Right cardiac atrium (tissue), 1 donor: ENCODE measurements around the genes SZRD1 and SPATA21.

DNA sequence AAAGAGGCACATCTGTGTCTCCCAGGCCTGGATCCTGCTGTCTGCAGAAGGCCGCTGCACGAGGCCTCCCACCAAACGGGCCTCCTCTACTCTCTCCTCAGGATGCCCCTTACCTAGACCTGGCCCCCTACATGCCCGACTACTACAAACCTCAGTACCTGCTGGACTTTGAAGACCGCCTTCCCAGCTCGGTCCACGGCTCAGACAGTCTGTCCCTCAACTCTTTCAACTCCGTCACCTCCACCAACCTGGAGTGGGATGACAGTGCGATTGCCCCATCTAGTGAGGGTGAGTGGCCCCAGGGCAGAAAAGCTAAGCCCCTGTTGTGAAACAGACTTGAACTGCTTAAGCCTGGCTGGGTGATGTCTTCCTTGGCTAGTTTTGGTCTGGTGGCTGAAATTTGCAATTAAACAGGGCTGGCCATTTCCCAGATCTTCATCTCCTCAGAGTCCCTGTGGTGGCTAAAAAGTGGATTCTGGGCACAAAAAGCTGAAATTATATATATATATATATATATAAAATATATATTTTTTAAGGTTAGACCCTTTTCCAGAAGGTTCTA, 16.3 kb upstream of the SLC25A34 start:
- PRO-cap = no peak

DNA sequence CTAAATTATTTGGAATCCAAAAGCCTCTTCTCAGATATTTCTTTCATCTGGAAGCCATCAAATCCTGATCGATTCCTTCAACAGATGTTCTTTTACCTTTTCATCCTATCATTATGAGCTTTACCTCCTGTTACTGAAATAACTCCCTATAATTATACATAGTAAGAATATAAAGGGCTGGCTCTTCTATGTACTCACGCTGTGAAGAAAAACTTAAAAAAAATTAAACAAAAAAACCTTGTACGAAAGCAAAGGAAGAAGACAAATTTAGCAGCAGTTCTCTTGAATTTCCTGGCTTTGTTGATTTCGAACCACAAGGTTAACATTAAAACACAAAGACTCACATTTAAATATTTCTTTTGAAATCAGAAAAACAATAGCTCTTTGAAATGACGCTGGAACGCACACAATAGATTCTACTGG, 13.7 kb upstream of the SPEN start:
- PRO-cap = no peak

GRCh38 chr1:15885632-15886644, 38.4 kb downstream of the SPEN start:
- PRO-cap = bidirectional peak, plus-strand start at chr1:15886573, minus-strand start at chr1:15886334

GRCh38 chr1:15913789-15914604, 61.9 kb downstream of the ZBTB17 start:
- PRO-cap = no peak

DNA sequence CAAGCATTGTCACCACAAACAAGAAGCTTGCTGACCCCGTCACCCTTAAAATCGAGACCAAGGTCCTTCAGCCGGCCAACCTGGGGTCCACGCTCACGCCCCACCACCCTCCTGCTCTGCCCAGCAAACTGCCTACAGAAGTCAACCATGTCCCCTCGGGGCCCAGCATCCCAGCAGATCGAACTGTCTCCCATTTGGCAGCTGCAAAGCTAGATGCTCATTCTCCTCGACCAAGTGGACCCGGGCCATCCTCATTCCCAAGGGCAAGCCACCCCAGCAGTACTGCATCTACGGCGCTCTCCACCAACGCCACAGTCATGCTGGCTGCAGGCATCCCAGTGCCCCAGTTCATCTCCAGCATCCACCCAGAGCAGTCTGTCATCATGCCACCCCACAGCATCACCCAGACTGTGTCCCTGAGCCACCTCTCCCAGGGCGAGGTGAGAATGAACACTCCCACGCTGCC, 40.8 kb downstream of the ZBTB17 start:
- PRO-cap = no peak

DNA sequence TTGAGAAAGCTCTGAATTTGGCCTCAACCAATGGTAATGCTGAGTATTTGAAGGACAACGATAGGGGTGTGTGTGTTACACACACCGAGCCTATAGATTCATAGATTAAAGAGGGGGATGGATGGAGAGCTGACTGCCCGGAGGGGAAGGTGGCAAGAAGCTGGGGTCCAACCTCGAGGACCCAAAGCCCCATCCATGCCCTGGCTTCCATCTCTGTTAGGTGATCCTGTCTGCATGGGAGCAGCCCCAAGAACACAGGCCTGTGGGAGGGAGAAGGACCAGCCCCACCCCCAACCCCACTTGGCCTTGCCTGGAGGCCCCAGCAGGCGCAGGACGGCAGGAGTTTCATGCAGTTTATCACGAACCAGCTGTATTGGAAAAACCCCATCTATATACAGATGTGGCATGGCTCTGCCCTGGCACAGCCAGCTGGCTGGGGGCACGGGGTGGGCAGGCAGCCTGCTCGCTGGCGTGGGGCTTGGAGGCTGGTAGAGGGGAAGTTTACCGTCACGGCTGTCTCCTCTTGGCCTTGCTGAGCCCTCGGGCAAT, 3.2 kb downstream of the HSPB7 start:
- PRO-cap = no peak

DNA sequence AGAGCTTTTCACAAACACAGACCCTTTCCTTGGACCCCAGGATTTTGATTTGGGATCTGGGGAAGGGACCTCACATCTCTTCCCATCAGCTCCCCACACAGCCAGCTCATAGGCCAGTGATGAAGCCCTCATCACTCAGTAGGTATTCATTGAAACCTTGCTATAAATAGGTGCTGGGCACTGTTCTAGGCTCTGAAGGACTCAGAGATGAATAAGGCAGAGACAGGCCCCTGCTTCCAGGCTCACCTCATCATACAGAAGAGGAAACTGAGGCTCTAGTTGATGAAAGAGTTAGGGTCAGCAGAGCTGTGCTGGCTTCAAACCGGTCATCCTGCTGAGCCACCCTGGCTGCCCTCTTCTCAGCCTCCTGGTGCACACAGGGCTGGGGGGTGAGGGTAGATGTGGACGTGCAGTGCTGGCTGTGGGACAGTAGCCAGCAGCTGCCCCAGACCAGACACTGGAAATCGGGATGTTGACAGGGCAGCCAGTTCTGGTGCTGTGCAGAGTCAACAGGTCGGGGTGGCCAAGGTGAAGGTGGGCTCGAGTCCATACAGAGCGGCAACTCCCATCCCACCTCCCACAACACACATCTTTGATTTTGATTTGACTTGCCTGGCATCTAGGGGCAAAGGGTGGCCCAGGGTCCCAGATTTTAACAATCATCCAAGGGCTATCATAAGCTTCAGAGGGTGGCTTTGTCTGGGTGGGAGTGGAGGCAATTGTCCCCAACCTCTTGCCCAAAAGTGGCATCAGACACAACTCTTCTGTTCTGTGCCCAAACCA, 1.5 kb upstream of the CLCNKA start:
- PRO-cap = no peak

GRCh38 chr1:16068334-16069077, 4.9 kb downstream of the FAM131C start:
- PRO-cap = no peak

DNA sequence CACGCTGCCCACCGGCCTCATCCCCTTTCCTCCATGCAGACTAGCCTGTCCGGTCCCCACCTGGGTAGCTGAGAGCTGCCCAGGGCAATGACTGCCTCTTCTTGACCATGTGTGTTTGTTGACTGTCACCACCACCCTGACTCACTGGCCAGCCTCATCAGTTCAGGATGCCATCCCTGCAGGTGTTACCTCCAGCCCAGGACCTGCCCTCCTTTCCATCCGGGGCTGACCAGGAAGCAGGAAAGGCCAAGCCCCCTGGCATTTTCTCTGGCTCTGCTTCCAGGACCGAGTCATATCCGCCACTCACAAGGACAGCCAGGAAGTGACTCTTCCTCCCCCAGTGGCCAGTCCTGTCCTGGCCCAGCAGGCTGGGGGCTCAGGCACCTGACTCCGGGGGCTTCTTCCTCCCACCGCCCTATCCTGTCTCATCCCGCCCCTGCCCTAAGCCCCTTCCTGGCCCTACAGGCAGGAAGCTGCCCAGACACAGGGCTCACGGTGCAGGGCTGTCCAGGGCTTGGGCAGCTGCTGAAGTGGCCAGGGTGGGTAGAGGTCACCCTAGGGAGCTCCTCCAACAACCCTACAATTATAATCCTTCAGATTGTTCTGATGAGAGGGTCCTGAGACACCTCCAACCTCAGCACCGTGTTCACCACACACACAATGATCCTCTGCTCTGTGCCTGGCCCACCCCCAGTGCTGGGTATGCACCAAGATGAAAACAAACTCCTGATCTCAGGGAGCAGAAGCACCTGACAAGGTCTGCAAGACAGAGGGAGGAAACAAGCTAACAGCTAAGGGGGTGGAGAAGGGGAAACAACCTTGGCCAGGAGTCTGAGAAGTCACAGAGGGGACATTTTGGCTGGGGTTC, 16.9 kb downstream of the EPHA2 start:
- PRO-cap = no peak

- PRO-cap = unidirectional peak, plus-strand start at chr1:16250097
Observed at GRCh38 chr1:16249797-16250291, 12.9 kb upstream of the CPLANE2 start.

- PRO-cap = unidirectional peak, plus-strand start at chr1:16367243
Observed at GRCh38 chr1:16366667-16367326, at the start of gene SZRD1. SZRD1 (plus strand) TSS chr1:16367242.

DNA sequence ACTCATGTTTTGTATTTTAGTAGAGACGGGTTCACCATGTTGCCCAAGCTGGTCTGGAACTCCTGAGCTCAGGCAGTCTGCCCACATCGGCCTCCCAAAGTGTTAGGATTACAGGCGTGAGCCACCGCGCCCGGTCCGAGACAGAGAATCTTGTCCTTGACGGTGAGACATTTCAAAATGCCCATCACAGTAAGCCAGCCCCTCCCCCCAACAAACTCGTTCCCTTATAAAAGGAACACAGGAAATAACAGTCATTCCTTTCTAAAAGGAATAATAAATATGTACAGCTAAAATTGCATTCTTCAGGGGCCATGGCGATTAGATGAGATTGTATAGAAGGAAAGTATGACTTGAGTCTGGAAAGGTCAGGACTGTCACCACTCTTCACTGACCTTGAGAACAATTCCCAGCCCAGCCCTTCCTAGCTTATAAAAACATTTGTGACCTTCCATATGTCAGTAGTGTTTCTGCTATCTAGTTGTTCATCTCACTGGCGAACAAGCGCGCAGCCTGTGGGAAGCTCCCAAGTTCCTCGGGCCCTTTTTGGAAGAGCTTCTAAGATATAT, 8.5 kb downstream of the SZRD1 start:
- PRO-cap = no peak

GRCh38 chr1:16378544-16378816, 11.4 kb downstream of the SZRD1 start:
- PRO-cap = no peak

DNA sequence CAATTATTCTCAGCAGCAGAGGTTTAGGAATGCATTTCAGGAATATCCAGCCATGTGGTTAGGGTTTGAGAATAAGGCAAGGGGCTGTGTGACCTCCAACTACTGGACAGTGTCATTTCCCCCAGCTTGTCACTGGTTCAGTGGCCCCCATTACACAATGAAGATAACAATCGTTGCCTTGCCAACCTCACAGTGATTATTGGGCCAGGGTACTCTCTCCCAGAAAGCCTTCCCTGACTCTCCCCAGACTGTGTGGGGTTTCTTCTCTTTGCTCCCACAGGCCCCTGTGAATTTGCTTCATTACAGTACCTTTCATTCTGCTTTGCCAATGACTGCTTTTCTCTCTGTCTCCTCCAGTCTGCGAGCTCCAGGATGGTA, at the start of gene SPATA21:
Gene SPATA21 (minus strand): TSS at position 142 of the 378 bp plus-strand sequence.
- PRO-cap = no peak

DNA sequence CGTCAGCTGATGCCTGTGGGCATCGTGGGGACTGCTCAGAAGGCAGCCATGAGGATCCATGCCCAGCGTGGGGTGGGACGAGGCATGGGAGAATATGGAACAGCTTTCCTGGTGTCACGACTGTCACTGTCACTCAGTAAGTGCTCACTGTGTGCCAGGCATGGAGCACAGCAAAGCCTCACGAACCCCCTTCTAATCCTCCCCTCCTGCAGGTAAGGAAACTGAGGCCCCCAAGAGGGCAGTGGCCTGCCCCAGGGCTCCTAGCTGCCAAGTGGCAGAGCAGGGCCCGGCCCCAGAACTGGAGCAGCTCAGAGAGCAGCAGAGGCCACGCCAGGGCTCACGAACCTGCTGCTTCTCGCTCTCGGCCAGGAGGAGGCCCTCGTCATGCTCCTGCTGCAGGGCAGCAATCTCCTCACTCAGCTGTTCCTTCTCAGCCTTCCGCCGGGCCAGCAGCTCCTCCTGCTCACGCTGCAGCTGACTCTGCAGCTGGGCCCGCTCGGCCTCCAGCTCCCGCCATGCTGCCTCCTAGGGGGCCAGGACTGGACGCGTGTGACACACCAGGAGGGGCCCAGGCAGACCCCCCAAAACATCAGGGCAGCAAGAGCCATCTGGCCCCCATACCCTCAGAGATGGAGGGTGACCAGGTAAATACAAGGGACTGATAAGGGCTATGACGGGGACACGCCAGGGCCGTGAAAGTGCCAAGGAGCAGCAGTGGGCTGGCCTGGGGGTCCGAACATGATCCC, 179.1 kb downstream of the NECAP2 start:
- PRO-cap = no peak

GRCh38 chr1:16696503-16696948, 225.2 kb upstream of the CROCC start:
- PRO-cap = no peak

DNA sequence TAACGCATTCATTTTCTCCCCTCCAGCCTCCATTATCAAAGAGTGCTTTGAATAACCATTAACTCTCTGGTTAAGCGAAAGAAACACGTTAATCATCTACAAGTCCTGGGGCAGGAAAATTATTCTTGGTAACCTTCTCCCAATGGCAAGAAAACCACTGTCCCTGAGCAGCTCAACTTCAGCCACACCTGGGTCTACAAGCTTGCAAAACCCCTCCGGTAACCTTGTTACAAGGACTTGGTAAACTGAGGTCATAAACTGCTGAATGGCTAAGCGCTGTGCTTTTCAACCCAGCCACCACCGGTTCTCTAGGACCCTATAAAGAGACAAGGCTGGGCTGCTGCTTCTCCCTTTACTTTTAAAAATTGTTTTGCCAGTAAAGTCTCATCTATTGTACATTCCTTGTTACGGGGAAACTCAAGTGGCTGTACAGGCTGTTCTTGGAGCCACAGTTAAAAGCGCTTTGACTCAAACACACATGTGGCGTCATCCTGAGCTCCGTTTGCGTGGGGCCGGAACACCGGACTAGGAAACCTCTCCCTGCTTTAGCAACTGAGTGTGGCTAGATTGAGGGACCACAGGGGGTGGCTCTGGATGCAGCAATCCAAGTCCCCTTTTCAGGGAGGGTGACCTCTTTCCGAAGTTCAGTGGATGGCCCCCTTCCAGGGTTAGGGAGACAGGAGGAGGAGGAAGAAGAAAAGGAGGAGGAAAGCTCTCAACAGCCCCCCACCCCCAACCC, 156.6 kb upstream of the CROCC start:
- PRO-cap = no peak

- PRO-cap = no peak
Observed at GRCh38 chr1:16766660-16767051, 155.1 kb upstream of the CROCC start.

- PRO-cap = no peak
Observed at GRCh38 chr1:16873259-16873584, 48.5 kb upstream of the CROCC start.

GRCh38 chr1:16913780-16914373, 7.9 kb upstream of the CROCC start:
- PRO-cap = bidirectional peak, plus-strand start at chr1:16914051, minus-strand start at chr1:16913885